HT-29 (cell line): ENCODE results near the genes CHCHD6 and ABTB1.

- RAMPAGE, long total RNA: no peak
Measured at GRCh38 chr3:126357532-126357740, 228 bp upstream of the KLF15 start.

DNA sequence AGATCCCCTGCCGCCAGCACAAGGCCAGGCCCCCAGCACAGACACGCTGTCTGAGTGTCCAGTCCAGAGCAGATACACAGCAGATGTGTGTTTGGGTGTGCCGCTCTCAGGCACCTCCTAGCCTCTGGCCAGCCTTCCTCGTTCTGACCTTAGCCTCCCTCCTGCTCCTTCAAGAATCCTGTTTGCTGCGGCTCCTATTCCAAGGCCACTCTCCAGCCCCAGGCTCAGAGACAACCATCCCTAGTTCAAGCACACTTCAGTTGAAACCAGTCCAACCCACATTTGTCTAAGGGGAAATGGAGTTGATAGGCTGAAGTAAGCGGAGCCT, 7.1 kb upstream of the KLF15 start:
- RAMPAGE, long total RNA: no peak

DNA sequence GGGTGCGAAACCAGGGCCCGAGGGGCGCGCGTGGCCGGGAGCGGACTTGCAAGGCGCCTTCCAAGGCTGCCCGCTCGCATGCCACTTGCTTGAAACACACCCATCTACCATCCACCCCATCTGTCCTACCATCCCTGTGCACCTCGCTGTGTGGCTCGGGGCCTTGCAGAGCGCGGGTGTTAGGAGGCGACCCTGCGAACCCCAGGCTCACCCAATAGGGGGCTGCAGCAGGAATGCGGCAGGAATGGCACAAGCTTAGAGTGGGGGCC, 273 bp downstream of the CFAP100 start:
- RAMPAGE, long total RNA: no peak

- RAMPAGE, long total RNA: no peak
Measured at GRCh38 chr3:126413563-126414061, 18.9 kb downstream of the CFAP100 start.

DNA sequence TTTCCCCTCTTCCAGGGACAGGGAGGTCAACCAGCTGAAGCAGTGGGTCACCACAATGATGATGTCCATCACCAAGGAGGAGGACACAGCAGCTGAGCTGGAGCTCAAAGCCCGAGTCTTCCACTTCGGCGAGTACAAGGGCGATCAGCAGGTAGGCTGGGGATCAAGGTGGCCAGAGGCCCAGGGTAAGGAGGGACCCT, 38.2 kb downstream of the CFAP100 start:
- RAMPAGE, long total RNA: no peak

GRCh38 chr3:126703641-126704398, at the start of gene CHCHD6:
TSS of gene CHCHD6 (plus strand) at chr3:126704240.
- RAMPAGE, long total RNA: no peak

- RAMPAGE, long total RNA: no peak
Measured at GRCh38 chr3:126828283-126828650, 124.2 kb downstream of the CHCHD6 start.

GRCh38 chr3:126847892-126848284, 135.0 kb upstream of the PLXNA1 start:
- RAMPAGE, long total RNA: no peak

DNA sequence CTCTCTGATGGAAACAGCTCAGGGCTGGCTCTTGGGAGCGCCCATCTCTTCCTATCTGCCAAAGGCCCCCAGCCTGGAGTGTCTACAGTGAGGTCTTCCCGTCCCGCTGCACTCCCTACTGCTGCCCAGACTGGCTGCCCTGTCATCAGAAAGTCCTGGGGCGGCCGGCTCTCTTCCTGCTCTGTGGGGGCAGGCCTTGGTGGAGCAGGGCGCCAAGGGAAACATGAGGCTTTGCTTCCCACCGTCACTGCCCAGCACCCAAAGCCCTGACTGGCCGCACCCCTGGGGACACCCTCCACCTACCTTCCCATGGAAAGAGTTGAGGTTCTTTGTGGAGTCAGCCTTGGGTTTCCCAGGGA, 52.0 kb upstream of the PLXNA1 start:
- RAMPAGE, long total RNA: no peak

DNA sequence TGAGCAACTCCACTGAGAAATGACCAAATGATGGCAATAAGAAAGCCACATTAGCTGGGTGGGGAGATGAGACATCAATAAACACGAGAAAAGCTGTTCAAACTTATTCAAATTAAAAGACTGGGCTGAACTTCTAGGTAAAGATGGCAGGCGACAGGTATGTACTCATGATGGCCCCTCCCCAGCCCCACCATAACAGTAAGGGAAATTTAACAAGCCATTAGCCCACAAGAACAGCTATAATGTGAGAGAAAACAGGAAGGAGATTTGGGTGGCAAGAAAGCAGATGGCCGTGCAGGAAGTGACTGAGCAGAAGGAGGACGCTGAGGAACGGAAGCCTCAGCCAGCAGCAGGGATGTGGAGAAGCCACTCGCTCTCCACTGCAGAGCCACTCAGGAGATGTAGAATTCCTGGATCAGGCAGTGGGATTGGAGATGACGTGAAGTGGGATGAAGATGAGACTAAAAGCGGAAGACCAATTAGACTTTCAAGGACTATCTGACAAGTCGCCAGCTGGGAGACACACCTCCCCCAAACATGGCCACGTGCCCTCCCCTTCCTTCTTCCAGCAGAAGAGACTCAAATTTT, 31.1 kb downstream of the PRR23E start:
- RAMPAGE, long total RNA: no peak

- RAMPAGE, long total RNA: no peak
Measured at GRCh38 chr3:127590051-127590383, 516 bp downstream of the TPRA1 start.

- RAMPAGE, long total RNA: no peak
Measured at GRCh38 chr3:127672641-127673695, at the start of gene ABTB1. TSS of gene ABTB1 (plus strand) at chr3:127672952.

DNA sequence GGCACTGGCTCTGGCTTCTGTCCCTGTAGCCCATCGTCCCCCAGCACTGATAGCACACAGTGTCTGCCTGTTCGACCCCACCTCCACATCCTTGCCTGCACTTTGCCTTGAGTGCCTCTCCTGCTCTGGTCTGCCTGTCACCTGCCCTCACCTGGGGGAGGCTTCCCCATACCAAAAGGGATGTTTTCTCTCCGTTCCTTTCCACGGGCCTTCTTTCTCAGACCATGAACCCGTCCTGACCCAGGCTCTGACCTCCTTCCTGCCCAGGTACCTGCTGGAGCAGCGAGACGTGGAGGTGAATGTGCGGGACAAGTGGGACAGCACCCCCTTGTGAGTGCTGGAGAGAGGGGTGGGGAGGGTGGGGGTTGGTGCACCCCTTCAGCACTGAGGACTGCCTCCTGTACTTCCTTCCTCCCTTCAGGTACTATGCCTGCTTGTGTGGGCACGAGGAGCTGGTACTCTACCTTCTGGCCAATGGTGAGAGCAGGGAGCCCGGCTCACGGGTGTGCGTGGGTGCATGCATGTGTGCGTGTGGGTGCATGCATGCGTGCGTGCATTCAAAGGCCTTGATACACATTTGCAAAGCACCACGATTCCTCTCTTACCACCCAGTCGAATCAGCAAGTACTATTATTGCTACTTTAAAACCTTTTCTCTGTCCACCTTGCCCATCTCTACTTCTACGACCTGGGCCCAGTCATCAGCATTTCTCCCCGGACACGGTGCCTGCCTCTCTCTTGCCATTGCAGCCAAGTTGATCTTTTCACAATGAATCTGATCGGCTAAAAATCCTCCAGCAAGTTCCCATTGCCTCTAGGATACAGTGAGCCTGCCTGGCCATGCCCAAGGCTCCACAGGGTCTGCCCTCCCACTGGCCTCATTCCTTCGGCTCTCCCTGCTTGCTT, 1.6 kb downstream of the ABTB1 start:
- RAMPAGE, long total RNA: no peak

DNA sequence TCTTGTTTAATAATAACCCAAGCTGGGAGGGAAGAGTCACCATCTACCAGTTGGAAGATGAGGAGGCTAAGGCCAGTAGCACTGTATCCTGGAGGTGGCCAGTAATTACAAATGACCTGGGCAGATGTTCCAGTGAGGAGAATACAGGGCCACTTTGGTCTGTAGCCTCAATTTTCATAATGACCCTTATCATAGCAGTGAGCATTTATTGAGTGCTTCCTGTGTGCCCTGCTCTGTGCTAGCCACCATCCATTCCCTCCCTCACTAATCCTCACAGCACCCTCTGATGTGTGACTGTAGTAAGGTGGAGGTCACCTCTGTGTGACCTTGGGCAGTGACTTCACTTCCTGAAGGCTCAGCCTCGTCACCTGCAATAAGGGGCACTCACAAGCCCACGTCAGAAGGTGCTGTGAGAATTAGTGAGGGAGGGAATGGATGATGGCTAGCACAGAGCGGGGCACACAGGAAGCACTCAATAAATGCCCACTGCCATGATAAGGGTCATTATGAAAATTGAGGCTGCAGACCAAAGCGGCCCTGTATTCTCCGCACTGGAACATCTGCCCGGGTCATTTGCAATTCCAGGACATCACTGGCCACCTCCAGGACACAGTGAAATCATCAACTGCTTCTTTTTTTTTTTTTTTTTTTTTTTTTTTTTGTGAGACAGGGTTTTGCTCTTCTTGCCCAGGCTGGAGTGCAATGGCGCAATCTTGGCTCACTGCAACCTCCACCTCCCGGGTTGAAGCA, 64.4 kb downstream of the ABTB1 start:
- RAMPAGE, long total RNA: no peak

GRCh38 chr3:127753135-127753755, 69.1 kb downstream of the MGLL start:
- RAMPAGE, long total RNA: no peak

DNA sequence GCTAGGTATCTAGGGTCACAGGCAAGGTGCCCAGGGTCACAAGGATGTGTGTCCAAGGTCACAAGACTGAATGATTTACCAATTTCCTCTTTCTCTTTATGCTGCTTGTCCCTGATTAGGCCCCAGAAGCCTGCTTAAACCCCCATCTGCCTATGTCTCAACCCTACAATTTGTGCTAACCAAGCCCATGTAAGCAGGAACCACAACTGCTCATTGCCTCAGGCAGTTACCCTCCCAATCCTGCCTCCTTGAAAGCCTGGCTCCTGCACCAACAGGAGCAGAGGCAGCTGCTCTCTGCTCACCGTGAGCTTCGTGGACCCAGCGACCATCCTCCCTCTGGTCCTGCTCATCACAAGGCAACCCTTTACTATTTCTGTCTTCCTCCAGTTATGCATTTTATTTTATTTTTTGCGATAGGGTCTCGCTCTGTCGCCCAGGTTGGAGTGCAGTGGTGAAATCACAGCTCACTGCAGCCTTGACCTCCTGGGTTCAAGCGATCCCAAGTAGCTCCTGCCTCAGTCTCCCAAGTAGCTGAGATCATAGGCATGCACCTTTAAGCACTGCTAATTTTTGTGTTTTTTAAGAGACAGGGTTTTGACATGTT, 51.3 kb downstream of the MGLL start:
- RAMPAGE, long total RNA: no peak

DNA sequence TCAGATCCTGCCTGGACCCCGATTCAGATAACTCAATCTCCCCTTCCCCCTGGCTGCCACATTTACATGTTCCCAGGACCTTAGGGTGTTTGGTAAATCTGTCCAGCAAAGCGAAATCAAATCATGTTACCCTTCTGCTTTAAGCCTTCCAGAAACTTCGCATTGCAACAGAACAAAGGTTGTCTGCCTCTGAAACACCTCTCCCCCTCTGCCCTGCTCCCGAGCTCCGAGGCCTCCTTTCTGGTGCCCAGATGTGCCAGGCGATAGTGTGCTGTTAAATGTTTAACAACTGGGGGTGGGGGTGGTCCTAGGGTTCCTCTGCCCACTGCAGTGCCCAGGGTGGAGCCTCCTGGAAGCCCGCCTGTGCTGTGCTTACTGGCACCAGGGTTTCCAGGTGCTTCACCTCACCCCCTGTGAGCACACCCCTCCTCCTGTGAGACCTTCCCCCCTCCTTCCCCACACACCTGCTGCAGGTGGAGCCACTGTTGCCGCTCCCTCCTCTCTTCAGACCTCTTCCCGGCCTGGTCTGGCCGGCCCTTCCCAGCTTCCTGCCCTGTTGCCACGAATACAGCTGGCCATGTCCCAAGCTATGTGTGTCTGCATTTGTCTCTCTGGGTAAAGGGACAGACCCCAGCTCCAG, 37.4 kb downstream of the MGLL start:
- RAMPAGE, long total RNA: no peak

DNA sequence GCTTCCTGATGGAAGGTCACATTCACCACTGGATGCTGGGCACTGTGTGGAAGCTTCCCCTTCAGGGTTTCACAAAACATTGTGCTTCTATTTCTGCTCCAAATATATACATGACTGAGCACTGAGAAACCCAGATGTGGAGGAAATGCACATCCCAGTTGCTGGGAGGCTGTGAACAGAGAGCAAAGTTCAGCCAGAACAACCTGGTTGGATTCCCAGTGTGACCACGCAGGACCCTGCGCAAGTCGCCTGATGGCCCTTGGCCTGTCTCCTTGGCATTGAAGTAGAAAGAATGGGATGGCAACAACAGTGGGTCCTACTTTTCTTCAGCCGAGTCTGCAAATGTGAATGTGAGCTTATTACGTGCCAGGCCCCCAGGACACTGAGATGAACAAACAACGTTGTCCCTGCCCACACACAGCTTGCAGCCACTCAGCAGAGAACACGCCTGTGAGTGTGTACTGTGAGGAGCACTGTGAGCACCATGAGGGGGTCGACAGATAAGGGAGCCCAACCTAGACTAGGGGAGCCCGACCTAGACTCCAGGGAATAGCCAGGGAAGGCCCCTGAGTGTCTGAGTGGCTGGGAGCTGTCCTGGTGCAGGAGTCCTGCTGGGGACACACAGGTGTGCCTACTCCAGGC, 36.8 kb downstream of the MGLL start:
- RAMPAGE, long total RNA: no peak

DNA sequence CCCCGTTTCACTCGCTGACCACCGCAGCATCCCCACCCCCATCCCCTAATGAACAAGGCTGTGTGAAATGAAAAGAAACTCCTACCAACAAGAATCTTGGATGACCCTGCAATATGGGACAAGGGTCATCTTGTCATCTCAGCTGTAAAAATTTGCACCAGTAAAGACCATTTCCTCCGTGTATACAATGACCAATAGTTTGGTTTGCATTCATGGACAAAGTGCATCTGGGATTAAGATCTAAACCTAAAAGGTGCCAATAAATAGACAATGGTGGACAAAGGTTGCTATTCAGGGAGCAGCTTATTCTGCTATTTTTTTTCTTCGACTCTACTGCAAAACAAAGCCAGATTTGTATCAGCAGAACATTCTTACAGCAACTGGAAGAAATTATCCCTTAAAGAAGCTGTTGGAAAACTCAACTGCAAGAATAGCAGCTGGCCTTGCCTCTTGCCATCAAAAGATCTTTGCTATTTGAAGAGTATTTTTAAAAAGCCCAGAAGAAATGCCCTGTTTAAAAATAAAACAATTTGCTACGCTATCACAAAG, 7.9 kb downstream of the MGLL start:
- RAMPAGE, long total RNA: no peak

- RAMPAGE, long total RNA: no peak
Measured at GRCh38 chr3:127820538-127821423, 1.5 kb downstream of the MGLL start.